ENCODE results near the genes ESRP2, CDH3 and TMED6.

GRCh38 chr16:68091516-68092125 lies 6.5 kb downstream of the NFATC3 start:
- PRO-cap: no peak

DNA sequence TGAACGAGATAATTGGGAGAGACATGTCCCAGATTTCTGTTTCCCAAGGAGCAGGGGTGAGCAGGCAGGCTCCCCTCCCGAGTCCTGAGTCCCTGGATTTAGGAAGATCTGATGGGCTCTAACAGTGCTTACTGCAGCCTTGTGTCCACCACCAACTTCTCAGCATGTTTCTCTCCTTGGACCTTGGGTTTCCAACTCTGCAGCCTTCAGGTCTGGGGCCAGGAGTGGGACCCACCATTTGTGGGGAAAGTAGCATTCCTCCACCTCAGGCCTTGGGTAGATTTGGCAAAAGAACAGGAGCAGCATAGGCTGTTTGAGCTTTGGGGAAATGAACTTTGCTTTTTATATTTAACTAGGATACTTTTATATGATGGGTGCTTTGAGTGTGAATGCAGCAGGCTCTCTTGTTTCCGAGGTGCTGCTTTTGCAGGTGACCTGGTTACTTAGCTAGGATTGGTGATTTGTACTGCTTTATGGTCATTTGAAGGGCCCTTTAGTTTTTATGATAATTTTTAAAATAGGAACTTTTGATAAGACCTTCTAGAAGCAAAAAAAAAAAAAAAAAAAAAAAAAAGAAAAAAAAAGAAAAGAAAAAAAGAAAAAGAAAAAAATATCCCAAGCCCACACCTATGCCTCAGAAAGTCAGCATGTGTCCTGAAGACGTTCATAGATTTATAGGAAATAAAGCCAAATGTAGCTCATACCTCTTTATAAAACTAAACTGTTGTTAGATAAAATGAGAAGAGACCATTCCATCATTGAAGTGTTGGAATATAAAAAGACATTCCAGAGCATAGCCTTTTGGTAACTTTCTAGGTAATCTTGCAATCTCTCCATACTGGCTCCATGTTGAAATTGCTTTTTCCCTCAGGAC lies 9.3 kb downstream of the ESRP2 start:
- PRO-cap: no peak

GRCh38 chr16:68235435-68236248 lies at the start of gene ESRP2:
Gene ESRP2 (minus strand): TSS chr16:68236127.
- PRO-cap: no peak

DNA sequence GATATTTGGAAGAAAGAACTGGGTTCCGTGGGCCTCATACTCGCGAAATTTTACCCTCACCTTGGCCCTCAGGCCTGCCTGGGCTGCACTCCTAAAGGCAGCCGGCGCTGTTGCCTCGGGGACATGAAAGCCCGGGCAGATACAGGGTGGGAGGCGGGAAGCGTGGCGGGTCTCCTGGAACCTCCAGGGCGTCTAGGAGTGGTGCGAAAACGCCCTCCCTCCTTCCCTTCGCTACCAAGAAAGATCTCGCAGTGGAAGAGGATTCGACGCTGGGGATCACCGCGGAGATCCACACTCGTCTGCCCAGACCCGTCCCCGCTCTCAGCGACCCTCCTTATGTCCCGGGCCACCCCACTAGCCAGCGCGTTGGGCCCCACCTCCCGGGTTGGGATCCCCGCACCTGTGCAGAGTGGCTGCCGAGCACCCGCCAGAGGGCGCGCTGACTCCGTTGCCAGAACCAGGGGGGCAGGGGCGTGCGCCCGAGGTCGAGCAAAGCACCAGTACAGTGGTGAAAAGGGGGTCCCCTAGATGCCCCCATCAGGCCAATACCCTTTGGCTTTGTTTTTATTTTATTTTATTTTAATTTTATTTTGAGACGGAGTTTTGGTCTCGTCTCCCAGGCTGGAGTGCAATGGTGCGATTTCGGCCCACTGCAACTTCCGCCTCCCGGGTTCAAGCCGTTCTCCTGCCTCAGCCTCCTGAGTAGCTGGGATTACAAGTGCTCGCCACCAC lies 3.9 kb upstream of the ESRP2 start:
- PRO-cap: no peak

DNA sequence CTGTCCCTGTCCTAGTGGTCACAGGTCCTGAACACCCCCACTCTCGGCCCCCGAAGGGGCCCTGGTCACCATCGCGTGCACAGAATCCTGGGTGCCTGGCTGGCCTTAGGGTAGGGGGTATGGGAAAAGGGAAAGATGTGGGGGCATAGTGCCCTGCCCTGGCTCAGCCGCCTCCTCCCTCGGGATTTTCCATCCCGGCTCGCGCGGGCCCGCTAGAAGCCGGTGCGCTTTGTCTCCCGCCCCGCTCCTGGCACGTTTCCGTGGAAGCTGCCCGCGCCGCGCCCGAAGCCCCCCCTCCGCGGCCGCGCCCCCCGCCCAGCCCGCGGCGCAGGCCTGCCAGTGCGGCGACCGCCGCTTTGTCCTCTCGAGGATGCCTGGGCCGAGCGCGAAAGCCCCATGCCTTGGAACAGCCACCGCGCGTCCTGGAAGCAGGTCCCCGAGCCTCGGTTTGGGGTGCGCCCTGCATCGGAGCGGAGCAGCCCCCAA lies 1.5 kb downstream of the SMPD3 start:
- PRO-cap: no peak

DNA sequence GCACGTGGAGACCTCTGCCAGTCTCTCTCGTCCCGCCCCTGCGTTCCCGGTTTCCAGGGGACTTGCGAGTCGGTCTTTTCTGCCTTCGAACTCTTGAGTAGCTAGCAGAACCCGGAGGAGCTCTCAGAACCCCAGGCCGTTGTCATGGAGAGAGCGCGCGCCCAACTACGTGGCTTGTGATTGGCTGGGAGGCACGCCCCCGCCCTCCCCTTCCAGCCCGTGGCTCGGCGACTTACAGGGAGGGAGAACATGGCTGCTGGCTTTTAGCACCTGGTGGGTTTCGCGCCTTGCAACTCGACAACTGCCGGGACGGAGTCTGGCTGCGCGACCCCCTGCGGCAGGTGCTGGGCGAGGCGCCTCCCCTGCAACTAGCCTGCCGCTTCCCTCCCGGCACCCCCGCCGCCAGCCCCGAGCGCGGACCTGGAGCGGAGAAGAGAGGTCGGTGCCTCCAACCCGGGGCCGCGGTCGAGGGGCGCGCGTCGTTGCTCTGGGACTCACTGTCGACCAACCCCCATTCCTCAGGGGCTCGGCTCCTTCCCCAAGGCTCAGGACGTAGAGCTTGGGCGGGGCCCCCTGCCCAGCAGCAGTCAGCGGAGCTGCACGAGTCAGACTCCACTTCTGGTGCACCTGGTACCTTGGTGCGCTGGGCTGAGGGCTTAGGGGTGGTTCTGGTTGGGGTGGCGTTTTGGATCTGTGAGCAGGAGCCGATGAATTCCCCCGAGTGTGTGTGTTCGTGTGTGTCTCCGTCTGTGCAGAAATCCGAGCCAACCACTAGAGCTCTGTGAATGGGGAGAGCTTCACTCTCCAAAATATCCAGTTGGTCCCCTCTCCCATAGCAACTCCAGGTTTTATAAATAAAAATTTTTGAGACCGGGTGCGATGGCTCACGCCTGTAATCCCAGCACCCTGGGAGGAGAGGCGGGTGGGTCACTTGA lies 8.9 kb upstream of the ZFP90 start:
- PRO-cap: no peak

- PRO-cap: no peak
These were observed 9.8 kb downstream of the ZFP90 start for GRCh38 chr16:68548918-68549258.

DNA sequence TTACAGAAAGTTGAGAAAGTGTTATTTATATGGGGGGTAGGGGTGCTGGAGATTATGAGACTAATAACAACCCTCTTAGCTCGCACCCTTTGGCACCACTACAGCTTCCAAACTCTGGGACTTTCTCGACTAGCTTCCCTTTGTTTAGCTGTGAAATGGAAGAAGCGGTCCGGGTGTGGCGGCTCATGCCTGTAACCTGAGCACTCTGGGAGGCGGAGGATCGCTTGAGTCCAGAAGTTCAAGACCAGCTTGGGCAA lies 904 bp upstream of the CDH3 start:
- PRO-cap: no peak

GRCh38 chr16:68645221-68645788 lies at the start of gene CDH3:
Gene CDH3 (plus strand): TSS chr16:68645310.
- PRO-cap: no peak

DNA sequence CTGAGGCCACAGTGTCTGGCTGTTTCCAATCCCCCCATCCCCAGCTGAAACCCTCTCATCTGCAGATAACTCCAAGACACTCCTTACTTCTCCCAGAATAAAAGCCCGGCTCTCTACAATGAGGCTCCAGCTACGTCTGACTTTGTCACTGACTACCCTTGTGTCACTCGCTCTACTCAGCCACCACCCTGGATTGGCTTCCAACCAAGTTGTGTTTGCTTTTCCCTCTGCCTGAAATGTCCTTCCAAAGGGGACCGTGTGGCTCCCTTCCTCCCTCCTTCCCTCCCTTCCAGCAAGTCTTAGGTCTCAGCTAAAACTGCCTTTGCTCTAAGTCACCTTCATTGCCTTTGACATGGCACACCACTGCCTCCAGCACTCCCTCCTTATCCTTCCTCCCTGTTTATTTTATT lies 42.8 kb downstream of the CDH1 start:
- PRO-cap: no peak

DNA sequence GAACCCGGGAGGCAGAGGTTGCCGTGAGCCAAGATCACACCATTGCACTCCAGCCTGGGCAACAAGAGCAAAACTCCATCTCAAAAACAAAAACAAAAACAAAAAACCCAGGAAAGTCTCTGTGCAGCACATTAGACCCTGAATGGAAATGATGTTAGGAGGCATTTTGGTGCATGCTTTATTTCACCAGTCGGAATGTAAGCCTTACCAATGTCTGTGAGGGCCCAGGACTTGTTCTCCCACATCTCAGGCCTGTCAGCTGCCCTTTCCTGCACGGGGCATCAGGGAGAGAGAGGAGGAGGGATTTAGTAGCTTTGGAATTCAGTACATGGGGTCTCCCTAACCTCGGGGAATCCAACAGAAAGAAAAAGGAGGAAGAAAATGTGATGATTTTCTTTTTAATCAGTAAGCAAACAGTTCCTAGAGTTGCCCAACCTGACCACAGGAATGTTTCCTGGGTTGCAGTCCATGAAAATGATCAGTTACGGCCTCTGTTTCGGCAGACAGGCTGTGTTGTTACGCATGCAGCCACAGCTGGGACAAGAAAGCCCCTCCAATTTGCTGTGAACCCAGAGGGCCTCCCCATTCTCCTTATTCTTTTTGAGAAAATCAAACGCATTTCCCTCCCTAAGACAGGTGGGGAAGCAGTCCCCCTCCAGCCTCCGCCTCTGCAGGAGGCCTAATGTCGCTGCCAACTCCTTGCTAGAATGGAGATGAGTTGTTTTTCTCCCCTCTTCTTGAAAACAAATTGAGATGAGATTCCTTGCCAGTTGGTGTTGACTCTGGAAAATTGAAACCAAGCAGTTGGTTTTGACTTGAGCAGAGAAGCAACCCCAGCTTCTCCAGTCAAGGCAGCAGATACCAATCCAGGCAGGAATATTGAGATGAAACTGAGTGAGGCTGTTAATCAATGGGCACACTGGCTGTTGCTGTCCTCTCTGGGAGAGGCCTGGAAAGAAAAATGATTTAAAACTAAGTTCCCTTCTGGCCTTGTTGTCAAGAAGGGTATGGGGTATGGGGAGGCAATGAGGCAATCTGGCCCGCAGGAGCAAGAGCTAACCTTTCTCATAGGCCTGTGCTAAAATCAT lies 53.0 kb upstream of the TANGO6 start:
- PRO-cap: no peak

DNA sequence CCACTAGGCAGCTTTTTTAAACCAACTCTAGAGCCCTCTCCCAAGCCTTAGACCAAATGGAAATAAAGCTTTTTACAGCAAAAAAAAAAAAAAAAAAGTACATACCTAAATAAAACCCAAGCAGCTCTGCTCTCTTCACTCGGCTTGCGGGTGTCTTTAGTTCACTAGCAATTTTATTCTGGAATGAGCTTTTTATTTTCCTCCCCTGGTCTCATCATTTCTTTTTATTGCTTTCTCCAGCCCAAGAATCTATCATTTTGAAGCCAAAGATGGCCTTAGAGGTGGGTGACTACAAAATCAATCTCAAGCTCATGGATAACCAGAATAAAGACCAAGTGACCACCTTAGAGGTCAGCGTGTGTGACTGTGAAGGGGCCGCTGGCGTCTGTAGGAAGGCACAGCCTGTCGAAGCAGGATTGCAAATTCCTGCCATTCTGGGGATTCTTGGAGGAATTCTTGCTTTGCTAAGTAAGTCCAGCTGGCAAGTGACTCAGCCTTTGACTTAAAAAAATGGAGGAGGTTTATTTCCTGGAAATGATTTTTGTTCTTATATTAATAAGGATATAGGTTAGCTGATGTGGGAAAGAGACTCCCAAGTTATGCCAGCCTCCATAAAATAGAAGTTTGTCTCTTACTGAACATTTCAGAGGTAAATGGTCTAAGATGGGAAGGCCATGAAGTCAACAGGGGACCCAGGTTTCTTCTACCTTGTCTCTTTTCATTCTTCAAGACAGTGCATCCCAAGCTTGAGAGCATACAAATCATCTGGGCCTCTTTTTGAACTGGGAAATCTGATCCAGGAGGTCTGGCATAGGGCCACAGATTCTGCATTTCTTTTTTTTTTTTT lies 19.9 kb upstream of the TANGO6 start:
- PRO-cap: no peak

DNA sequence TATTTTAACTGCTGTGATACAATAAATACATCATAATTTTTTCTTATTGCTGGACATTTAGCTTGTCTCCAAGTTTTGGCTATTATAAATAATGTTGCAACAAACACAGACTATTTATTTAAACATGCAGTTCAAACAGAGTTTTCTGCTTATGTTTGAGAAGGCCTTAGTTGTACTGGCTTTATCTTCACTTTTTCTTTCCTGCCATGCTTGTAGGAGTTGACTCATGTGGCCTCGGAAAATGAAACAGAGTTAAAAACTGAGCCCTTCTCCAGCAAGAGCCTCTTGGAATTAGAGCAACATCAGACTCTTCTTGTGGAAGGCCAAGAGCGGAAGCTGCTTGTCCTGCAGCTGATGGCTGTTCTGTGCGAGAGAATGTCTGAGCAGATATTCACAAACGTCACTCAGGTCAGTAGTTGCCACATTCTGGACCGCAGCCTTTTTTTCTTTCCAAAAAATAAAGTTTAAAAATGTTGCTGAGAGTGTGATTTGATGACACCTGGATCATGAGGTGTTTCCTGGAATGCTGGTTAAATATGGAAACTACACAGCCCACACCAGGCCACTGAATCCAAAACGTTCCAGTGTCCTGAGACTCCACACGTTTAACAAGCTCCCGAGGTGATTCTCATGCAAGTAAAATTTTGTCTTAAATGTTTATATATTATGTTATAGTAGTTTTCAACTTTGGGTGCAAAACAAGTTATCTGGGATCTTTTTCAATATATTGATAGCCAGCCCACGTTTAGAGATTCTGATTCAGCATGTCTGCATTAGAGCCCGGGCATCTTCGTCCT lies 65.9 kb downstream of the TANGO6 start:
- PRO-cap: no peak

- PRO-cap: no peak
These were observed 1.0 kb downstream of the HAS3 start for GRCh38 chr16:69106467-69106929.

GRCh38 chr16:69351415-69351984 lies at the start of gene TMED6:
Gene TMED6 (minus strand): TSS chr16:69351786.
- PRO-cap: no peak

DNA sequence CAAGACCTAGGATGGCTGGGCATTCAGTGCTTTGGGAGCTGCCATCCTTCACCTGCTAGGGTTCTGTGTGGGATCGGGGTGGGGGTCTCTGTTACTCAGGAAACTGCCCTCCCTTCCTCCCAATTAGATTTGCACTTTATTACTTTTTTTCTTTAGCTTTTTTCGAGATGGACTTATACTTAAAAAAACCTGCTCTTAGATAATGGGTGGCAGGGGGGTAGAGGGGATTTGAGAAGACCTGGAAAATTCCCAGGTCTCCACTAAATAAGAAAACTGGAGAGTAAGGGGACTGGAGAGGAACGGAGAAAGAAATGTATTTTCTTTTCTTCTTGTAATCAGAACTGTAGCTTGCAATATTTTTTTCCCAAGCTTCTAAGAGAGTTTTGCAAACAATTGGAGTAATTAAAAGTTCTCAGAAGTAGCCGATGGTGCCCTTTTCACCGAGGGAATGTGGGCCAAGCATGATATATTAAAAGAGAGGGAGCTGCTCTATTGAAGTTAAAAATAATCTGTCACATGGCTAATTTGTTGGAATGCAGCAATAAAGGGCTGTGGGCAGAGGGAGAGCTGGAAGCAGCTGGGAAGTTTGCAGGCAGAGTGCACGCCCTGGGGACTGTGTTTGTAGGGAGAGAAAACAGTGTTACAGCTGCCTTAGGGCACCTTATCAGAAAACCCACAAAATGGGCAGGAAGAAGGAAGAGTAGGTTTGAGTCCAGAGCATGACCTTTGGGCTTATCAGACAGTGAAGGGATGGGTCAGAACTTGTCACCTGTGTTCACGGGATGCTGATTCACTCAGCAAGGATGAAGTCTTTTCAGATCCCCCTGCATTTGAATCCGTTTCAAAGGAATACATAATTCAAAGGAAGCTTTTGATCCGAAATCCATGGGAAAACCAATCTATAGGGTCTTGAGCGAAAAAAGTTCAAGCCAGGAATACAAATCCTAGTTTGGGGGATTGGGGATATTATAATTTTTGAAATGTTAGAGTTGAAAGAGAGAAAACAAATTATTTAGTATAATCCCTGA lies 18.5 kb upstream of the TERF2 start:
- PRO-cap: no peak

DNA sequence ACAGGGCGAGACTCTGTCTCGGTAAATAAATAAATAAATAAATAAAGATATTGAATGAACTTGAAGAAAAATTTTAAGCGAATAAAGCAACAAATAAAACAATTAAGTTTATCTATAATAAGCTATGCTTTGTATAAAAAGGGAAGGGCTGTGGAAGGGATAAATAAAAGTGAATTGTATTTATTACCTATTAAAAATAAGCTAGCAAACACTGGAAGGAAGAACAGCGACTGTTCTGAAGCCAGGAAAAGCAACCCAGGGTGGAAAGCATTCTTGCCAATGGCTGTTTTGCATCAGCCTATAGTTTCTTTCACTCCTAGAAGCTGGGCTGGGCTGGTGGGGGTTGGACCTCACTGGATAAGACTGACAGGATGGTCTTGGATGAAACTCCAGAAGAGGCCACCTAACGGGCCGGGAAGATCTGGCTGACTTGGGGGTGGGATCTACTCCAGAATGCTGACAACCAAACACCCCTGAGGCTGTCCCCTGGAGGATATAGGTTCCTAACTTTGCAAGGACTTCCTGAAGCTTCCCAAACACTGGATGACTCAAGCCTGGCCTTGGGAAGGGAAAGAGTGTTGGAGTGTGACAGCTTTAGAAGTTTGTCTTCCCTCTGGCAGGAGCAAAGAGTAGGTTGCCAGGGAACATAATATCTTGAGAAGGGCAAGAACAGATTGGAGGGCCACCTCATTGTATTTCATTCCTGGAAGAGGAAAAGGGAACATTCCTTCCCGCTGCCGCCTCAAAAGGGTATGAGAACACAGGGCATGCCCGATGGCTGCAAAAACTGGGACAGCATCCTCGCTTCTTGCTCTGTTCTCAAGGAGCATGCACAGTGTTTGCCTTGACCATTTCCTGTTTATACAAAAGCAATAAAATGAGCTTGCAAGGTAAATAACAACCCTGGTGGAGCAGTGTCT lies 6.9 kb upstream of the CYB5B start:
- PRO-cap: no peak

DNA sequence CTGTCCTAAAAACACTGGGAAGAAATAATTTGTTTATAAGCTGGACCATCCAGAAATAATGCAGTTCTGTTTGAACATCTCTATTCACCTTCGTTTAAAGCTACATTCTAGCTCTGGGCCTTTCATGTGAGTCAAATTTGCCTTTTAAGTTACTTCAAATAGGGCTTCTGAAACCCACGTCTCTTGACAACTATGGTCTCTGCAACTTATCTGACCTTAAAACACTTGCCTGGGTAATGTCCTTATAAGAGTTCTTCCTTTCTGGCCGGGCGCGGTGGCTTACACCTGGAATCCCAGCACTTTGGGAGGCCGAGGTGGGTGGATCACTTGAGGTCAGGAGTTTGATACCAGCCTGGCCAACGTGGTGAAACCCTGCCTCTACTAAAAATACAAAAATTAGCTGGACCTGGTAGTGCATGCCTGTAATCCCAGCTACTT lies 44.4 kb downstream of the CYB5B start:
- PRO-cap: no peak

DNA sequence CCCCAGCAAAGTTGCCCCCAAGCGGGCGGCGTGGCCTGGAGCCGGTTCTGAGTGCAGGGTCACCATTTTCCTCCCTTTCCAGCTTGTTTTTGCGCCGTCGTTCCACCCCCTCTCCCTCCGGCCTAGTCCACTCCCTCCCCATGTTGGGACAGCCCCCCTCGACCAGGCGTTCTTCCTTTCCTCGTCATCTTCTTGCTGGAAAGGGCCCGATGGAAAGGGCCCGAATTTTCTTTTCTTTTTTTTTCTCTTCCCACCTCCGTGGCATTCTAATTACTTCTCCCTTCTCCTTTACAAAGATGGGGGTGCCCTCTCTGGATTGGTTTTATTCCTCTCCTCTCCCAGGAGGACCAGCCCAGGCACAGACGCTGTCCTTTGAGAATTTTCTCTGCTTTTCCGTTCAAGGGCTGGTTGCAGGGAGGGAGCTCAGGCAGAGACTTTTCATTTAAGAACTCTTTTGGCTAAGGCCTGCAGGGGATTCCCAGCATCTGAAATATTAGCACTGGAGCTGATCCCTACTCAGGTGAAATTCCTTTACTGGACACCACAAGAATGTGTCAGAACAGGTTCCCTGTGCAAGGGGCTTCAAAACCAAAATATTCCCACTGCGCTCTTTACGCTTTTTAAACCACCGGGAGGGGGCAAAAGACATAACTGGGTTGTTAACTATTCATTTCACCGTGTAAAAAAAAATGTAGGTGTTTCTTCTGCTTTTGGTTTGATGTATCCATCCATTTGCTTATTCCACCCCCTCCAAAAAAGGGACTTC lies 1.2 kb downstream of the NFAT5 start:
- PRO-cap: no peak

DNA sequence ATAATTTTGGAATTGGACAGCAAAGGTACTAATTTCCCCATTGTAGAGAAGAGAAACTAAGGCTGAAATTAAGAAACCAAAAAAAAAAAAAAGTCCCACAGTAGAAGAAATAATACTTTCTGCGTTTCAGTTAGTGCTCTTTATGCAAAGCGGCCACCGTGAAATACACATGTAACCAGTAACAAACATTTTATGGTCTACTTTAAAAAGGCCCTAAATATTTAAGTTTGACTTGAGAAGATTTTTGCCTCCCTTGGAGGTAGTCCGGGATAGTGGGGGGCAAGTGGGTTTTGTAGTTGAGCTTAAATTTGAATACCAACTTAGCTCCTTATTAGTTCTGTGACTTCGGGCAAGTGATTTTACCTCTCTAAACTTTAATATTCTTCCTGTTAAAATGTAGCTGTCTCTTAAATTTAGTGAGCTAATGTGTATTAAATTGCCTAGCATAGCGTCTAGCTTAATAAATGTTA lies 3.5 kb downstream of the NFAT5 start:
- PRO-cap: no peak

All from mesenteric fat pad (tissue), 1 donor.